Sciatic nerve (tissue), 1 donor: ENCODE data around the genes CDC42EP5 and TNNI3.

- PRO-cap: no peak
Observed at GRCh38 chr19:54355981-54356660, 8.6 kb downstream of the LAIR1 start.

DNA sequence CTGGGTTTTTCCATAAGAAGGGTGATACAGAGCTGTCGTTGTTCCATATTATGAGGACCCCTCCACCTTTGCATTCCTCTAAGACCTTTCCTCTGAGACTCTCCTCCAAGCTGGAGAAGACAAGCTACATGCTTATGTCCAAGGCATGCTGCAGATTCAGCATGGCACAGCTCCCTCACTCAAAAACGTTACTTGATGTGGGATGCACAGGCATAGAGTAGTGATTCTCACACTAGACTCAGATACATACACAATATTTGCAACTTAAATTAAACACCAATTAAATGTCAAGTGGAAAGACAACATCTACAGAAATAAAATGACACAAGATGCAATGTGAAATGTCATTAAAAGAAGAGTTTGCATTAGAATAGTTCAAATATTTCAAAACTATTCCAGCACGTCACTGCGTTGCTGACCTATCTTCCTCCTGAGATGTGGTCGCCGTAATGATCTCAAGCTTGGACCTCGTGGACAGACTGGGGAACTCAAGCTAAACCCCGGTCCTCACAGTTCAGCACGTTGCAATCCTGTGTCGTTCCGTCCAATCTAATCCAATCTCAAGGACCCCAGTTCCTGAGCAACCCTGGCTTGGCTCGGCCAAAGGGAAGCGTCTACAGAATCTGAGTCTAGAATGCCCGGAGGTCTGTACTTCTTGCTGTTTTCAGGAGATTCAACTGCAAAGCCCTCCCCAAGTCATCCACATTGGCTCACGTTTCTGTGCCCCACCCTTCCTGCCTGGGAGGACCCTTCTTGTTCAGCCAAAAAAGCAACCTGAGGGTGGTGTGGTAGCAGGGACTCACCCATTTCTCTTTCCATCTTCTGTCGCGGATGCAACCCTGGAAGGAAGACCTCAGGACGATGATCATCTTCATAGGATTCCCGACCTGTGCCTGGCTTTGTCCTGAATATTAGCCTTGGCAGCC, 5.0 kb upstream of the LAIR1 start:
- PRO-cap: no peak

- PRO-cap: no peak
Observed at GRCh38 chr19:54430649-54431721, 15.7 kb downstream of the TTYH1 start.

GRCh38 chr19:54431722-54431980, 16.4 kb downstream of the TTYH1 start:
- PRO-cap: no peak

DNA sequence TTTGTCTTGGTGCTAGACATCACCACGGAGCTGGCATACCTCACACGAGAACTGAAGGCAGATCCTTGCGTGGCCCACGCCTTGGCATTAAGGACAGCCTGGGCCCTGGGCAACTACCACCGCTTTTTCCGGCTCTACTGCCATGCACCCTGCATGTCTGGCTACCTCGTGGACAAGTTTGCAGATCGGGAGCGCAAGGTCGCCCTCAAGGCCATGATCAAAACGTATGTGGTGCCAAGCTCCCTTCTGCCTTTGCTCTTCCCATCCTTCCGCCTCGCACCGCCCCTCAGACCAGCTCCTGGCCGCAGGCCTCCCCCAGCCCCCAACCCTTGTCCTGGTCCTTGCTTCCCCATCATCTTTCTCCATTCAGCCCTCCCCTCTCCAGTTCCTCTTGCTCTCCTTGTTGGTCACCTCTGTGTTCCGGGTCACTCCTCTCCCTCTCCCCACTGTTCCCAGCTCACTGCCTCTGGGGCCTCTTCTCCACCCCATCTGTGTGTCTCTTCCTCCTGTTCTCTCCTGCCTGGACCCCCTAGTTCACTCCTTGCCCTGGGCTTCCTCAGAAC, 5.2 kb downstream of the LENG9 start:
- PRO-cap: no peak

DNA sequence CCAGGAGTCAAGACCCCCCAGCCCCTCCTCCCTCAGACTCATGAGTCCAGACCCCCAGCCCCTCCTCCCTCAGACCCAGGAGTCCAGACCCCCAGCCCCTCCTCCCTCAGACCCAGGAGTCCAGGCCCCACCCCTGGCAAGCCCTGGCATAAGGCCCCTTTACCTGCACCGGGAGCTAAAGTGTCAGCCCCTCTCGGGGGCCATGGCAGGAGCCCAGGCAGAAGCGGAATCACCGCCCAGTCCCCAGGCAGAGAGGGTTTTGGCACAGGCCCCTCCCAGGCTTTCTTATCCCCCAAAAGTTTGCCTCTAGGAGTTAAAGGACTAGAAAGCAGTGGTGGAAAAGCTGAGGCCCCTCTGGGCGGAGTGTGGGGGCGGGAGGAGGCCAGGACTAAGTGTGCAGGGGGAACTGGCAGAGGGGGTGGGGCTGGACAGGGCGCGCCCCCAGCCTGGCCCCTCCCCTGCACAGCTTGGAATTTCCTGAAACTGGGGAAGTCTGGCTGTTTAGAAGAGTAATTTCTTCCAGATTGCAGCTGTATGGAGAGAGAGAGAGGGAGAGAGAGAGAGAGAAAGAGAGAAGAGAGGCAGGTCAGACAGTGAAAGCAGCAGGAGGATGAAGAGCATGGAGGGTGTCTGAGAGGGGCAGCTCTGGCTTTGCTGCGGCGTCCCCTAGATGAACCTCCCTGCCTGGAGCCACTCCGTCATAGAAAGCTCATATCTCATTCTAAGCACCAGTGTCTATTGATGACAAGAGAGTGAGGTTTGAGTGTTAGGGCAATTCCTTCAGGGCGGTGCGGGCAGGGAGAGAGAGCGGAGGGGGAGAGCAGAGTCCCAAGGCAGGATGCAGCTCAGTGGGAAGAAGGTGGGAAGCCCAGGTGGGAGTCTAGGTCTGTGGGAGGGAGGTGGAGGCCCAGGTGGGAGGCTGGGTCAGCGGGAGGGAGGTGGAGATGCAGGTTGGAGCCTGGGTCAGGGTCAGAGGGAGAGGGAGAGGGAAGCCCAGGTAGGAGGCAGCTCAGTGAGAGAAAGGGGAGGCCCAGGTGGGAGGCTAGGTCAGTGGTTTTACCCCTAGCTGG, at the start of gene CDC42EP5:
Gene CDC42EP5 (minus strand): TSS at position 396 of the 1,070 bp plus-strand sequence.
- PRO-cap: bidirectional peak, plus-strand start at position 481 of the sequence, minus-strand start at position 365 of the sequence

DNA sequence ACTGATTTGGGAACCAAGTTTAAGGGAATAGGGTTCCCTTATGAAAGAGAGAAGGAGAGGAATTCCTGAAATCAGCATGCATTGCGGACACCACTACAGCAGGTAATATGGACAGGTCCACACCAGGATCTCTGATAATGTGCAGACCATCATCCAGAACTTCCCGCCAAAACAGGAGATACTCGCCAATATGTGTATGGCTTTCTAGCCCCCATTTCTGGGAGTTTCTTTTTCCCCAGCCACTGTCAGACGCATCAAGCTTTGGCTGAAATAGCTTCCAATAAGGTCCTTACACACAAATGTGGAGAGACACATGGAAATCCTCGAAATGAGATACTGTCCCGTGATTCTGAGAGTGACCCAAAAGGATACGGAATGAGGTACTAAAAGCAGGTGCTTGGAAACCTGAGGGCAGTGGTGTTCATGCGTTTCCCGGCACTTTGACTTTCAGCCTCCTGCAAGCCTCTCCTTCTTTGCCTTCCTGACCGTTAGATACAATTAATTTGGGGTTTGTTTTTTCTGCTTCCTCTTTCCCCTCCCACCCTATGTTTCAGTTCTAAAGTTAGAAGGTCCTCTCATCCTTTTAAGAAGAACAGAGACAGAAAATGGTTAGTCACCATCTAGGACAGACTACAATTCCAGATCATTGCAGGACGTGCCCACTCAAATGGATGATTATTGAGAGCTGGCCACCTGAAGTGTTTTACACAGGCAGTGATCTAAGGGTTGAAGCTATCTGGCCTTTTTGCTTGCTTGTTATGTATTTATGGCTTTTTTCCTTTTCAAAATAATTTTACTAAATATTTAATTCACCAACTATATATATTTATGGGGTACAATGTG, 1.9 kb upstream of the LILRB4 start:
- PRO-cap: no peak

DNA sequence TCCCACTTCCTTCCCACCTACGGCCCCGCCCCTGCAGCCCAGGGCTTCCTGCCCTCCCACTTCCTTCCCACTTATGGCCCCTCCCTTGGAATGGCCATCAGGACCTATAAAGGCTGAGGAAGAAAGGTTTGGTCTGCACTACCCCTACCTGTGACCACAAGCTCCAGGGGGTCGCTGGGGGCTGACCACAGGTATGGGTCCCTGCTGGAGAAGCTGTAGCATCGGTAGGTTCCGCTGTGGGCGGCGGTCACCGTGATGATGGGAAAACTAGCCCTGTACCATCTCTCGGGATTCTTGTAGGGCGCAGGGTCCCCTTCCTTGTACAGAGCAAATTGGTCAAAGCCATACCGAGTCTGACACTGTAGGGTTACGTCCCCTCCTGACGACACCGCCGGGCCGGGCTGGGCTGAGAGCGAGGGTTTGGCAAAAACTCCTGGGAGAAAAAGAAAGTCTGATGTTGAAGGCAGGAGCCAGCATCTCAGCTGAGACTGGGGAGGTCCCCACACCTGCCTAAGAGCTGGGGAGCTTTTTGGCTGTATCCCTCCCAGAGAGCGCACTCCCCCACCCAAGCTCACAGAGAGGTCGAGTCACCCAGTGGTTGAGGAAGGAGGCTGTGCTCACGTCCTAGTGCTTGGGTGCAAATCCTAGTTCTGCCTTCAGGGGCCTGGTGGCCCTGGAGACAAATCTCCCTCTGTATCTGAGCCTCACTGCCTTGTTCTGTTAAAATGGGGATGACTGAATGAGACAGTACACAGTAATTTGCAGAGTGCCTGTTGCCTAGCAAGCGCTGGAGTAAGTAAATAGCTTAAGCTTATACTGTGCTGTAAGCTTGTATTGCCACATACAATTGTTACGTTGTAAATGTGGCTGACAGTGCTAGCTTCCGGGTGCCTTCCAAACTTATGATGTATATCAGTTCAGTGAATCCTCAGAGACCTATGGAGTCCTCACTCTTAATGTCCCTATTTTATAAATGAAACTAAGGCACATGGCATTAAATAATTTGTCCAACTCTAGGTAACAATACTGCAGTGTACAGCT, 10.3 kb downstream of the GP6 start:
- PRO-cap: no peak

DNA sequence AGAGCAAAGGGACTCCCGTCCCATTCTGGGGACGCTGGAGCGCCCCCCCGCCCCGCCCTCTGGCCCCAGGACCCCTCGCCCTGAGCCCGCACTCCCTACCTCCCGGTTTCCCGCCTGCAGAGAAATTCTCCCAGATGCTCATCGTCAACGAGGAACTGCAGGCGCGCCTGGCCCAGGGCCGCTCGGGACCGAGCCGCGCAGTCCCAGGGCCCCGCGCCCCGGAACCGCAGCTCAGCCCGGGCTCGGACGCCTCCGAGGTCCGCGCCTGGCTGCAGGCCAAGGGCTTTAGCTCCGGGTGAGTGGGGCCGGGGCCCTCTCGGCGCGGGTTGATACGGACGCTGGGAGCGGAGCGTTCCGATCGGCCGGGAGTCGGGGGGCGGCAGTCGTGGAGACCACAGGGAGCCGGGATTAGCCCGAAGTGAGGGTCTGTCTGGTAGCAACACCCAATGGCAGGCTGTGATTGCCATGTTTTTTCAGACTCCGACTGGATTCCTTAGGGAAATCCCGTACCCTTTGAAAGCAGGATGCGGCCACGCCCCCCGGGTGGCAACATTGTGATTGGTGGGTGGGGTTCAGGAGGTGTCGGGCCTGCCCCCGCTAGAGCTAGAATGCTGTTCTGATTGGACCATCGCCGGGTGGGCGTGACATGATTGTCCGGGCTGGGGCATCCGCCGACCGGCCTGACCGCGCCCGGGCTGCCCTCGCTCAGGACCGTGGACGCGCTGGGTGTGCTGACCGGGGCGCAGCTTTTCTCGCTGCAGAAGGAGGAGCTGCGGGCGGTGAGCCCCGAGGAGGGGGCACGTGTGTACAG, 11.1 kb downstream of the EPS8L1 start:
- PRO-cap: bidirectional peak, plus-strand start at position 708 of the sequence, minus-strand start at position 486 of the sequence

- PRO-cap: no peak
Observed at GRCh38 chr19:55094485-55095028, 18.9 kb downstream of the EPS8L1 start.

DNA sequence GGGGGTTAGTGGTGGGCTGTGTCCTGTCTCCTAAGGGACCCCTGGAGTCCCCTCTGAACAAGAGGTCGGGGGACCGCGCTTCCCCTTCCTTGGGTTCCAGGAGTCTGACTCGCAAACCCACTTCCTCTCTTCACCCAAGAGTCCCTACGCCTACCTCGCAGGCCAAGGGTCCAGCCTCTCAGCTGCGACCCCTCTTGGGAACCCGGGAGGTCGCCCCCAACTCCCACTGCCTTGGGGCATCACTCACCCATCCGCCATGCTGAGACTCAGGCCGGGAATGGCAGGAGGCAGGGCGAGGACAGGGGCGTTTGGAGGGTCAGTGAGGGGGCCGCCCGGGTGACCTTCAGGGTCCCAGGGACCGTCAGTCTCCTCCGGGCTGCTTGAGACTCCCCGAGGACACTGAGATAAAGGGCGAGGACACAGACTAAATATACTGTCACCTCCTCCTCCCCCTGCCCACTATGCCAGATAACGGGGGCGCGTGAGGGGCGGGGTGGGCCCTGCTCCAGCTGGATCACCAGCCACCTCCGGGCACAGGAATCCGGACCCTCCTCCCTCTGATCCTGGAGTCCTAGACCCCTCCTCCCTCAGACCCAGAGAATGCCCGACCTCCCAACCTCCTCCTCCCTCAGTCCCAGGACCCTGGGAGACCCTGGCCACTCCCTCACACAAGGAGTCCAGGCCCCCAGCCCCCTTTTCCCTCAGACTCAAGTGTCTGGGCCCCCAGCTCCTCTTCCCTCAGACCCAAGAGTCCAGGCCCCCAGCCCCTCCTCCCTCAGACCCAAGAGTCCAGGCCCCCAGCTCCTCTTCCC, at the start of gene TNNI3:
Gene TNNI3 (minus strand): TSS at position 401 of the 812 bp plus-strand sequence.
- PRO-cap: no peak

- PRO-cap: bidirectional peak, plus-strand start at chr19:55207359, minus-strand start at chr19:55207254
Observed at GRCh38 chr19:55206407-55207496, 2.5 kb downstream of the PTPRH start.

- PRO-cap: no peak
Observed at GRCh38 chr19:55229631-55230350, 1.2 kb upstream of the TMEM86B start.

DNA sequence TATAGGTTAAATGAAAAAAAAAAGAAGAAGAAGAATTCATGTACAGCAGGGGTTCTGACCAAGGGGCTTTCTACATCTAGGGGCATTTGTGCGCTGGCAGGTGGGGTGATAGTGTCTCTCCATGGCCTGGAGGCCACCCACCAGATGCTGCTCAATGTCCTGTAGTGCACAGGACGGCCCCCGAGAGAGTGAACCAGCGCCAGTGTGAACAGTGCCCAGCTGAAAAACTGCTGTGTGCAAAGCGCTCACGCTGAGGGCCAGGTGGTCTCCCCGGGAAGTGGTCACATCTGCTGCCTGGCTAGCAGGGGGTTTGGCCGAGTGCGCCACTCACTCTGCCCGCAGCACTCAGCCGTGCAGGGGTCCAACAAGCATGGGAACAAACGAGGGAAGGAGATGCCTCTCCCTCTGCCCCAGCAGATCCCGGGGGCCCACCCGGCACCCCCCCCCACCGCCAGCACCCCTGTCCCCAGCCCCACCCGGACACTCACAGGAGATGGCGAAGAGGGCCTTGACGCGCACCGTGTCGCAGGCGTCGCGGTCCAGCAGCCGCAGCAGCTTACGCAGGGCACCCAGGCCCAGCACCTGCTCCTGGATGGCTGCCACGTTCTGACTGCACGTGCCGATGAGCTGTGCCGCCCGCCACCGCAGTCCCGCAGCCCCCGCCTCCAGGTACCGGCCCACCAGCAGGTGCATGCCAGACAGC, 5.8 kb downstream of the HSPBP1 start:
- PRO-cap: no peak

DNA sequence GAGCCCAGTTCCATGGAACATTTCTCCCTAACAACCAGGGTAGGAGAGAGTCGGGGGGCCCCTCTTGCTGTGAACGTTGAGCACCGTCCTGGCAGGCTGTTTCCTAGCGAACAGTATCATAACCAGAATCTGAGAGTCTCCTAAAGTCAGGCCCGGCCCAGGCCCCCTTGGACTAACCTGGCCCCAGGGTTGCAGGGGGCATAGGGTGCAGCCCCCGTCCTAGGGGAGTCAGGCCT, 13.7 kb downstream of the TMEM150B start:
- PRO-cap: no peak

- PRO-cap: no peak
Observed at GRCh38 chr19:55331732-55332100, 6.6 kb upstream of the TMEM150B start.

DNA sequence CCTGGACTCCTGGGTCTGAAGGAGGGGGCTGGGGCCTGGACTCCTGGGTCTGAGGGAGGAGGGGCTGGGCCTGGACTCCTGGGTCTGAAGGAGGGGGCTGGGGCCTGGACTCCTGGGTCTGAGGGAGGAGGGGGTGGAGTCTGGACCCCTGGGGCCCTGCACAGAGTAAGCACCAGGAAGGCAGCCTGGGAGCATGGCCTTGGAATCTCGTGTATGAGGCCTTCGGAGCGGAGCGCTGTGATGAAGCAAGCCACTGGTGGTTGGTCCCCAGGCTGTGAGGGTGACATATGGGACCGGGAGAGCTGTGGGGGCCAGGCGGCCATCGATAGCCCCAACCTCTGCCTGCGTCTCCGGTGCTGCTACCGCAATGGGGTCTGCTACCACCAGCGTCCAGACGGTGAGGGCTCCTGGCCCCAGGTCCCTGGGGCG, 710 bp downstream of the TMEM190 start:
- PRO-cap: no peak

DNA sequence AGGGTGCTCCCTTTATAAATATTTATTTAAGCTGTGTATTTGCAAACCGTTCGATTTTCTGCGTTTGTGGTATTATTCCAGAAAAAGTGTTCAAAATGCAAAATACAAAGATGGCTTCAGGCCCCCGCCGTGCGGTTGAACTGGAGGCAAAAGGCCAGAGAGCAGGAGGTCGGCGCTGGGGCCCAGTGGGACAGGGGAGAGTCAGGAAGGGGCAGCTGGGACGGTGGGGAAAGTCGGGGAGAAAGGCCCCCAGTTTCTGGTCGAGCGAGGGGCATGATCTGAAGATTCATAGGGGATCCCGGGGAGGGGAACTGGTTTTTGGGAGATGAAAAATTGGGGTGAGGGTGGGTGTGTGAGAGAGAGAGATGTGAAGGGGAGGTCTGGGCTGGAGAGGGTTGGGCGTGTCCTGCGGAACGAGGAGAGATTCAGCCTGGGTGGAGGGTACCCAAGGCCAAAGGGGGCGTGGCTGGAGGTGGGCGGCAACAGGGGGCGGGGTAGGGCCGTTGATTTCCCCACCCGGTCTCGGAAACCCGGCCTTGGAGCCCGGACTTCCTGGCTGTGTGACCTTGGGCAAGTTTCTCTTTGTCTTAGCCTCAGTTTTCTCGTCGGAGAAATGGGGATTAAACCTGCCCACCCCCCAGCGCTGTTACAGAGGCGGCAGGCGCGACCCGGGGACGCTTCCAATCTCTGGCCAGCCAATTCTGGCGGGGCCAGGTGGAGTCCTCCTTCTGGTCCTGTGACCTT, 594 bp downstream of the ISOC2 start:
- PRO-cap: bidirectional peak, plus-strand start at position 536 of the sequence, minus-strand start at position 397 of the sequence

DNA sequence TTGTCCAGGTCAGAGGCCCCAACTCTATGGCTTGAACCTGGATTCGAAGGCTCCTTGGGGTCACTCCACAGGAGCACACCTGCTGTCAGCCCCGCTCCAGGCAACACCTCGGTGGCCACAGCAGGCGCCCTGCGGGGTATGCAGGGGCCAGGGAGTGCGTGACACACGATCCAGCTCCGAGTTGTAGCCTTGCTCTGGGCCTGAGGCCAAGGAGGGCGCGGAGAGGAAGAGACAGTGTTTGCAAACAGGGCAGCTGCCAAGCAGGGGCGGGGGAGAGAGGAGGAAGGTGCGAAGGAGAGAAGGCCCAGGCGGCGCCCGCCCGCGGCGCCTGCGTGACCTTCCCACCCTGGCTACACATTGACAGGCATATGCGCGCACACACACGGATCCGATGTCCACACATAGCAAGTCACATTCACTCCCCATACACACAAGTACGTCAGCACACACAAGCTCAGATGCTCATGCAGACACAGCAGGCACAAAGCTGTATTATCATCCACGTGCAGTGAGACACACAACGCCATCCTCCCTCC, 10.6 kb downstream of the SBK2 start:
- PRO-cap: no peak

DNA sequence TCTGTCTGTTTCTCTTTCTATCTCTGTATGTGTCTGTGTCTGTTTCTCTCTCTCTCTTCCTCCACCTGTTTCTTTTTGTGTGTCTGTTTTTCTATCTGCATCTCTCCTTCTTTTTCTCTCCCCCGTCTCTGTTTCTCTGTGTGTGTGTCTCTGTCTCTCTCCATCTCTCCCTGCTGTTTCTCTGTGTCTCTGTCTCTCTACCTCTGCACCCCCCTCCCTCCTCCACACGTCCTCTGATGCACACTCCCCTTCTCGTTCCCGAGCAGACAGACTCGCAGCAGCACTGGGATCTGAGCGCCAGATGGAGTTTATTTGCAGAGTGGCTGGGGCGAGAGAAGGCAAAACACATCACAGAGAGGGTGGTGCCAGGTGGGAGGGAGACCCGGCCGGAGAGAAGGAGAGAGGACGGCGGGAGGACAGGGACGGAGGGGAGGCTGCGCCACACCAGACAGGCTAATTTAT, 8.6 kb downstream of the SBK2 start:
- PRO-cap: no peak